Spleen (tissue), 7 donors: ENCODE results near the gene ZIC5.

DNA sequence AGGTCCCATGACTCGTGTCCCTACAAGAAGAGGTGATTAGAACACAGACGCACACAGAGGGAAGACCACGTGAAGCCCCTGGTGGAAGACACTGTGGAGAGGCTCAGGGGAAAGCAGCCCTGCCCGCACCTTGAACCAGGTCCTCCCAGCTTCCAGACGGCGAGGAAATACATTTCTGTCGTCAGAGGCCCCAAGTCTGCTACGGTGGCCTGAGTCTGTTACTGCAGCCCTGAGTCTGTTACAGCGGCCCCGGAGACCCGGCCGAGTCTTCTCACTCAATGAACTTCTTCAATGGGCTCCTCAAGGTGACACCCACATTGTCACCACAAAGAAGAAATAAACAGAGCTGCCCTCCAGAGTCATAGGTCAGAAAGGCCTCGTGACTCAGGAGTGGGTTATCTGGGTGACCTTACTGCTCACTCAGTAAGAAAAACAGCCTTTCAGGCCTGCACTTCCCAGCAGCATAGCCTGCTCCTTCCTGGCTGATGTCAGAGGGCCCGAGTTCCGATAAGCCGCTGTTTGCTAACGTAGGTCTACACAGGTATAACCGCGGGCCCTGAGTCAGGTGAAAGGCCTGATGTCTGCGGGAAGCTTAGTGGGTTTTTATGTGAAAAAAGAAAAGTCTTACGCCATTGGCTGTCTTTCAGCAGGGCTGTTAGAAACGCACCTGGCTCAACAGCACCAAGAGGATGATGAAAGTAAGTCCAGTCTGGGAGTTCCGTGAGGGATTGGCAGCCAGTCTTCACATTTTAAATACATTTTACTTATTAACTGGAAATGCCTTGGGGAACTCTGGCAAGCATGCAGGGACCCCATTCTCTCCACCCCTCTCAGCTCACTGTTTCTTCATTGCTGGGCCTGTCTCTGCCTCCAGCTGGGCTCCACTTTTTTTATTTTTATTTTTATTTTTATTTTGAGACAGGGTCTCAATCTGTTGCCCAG is 66.8 kb upstream of the TM9SF2 start:
- PRO-cap, 4 experiments, result peak in 4 of 4 experiments; most common plus-strand start position 475 of the sequence (in 1); most common minus-strand start position 280 of the sequence (in 3)
- RAMPAGE, long total RNA, 4 experiments, result no peak in any of the 4 experiments

DNA sequence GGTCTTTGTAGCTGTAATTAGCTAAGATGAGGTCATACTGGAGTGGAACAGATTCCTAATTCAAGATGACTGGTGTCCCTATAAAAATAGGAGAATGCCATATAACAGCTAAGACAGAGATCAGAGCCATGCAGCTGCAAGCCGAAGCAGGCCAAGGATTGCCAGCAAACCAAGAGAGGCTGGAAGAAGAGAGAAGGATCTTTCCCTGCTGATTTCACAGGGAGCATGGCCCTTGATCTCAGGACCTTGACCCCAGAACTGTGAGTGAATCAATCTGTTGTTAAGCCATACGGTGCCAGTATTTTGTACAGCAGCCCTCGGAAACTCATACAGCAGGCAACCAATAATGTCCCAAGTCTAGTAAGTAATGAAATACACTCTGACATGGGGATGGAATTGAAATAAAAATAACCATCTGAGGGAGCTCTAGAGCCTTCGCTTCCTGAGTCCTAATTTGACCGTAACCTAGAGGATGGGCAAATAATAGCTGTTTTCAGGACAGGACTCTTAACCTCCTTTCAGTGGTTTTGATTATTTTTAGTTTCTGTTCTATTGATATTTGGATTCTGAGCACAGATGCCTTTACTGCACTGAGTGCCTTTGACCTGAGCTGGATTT is 28.0 kb upstream of the CLYBL start:
- PRO-cap, 4 experiments, result no peak in any of the 4 experiments
- RAMPAGE, long total RNA, 4 experiments, result no peak in any of the 4 experiments

DNA sequence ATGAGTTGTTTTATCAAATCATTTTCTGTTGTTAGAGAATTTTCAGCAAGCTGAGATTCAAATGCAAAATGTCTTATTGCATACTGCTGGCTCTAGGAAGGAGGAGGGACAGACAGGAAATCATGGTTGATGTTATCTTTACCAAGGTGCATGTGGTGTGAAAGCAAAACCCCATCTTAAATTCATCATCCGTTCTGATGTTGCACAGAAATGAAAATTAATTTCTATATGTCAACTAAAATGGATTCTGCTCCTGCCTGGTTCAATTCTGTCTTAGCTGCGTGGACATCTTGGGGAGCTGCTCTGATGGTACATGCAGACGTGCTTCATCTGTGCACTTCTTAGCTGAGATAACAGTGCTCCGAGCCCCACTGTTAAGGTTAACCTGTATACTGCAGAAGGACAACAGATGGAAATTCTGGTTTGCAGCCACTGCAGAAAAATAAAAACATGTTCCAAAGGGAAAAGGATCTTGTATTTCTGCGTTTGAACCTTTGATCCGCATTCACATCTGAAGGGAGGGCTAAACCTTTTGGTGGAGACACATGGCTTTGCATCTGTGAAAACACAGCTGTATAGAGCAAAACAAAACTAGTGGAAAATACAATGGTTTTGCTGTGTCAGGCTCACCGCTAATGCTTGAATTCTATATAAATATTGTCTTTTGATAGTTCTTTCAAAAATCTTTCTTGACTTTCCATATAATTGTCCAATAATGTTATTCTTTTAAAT is 50.5 kb downstream of the CLYBL start:
- PRO-cap, 4 experiments, result no peak in any of the 4 experiments
- RAMPAGE, long total RNA, 4 experiments, result no peak in any of the 4 experiments

DNA sequence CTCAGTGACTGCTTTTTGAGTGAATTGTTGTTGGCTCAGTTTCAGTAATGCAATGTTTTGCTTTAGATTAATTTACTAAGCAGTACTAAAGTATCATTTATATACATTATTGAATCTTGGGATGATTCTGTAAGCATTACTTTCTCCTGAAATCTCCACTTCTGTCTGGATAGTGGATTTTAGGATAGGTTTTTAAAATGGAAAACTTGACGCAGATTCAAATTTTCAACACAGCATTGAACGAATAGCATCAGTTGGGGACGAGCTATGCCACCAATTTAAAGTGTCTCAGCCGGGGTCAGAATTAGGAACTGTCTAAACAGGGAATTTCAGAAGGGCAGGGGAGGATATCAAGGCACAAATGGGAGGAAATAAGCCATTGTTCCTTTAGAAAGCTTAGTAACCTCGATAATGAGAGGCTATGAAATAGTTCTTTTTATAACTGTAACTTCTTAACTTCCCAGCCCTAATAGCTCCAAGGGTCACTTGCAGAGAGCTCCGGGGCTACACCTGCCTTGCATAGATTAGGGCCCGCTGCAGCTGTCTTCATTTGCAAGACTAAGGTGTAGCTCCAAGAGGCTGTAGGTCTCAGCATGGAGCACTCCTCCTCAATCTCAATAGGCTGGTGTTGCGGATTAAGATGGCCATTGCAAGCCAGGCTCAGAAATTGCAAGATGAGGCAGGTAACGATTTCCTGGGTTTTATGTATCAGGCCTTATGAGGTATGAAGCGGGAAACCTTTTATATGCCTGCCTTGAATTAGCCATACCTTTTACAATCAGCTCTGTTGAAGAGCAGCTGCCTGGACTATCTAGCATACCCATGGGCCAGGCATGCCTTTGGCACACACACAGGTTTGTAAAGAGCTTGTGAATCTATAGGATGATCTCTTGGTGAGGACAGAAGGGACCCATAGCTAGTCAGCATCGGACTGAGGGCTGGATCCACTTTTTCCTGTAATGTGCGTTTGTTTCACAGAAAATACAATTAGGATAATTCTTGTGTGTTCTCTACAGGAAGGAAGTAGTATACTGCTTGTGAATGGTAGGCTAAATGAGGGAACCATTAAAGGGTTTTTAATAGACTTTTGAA is 80.4 kb downstream of the CLYBL start:
- PRO-cap, 4 experiments, result no peak in any of the 4 experiments
- RAMPAGE, long total RNA, 4 experiments, result no peak in any of the 4 experiments

DNA sequence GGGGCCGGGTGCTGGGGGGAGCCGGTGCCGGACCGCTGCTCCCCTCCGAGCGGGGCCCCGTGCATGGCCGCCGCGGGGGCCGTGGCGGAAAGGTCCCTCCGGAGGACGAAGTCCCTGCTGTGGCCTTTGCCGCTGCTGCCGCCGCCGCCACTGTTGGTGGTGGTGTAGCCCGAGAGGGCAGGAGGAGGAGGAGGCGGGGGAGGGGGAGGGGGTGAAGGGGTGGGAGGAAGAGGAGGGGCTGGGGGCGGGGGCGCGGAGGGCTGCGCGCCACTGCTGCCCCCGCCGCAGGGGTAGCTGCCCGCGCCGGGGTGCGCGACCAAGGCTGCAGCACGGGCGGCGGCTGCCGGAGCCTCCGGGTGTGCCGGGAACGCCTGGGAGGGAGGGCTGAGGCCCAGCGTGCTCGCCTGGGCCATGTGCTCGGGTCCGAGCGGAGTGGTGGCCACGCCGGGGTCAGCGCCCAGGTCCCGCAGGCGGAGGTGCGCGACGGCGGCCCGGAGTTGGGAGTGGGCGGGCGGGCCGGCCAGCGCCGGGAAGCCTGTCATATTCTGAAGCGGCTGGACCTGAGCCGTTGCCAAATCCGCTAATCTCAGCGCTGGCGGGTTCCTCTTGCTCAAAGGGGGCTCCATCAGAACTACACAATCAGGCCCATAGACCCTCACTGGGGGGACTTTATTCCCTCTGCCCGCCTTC is 444 bp downstream of the ZIC5 start:
- PRO-cap, 4 experiments, result no peak in any of the 4 experiments
- RAMPAGE, long total RNA, 4 experiments, result no peak in any of the 4 experiments

GRCh38 chr13:99971668-99972445 is at the start of gene ZIC5:
TSS of gene ZIC5 (minus strand) at chr13:99971767.
- PRO-cap, 4 experiments, result no peak in any of the 4 experiments
- RAMPAGE, long total RNA, 4 experiments, result no peak in any of the 4 experiments

DNA sequence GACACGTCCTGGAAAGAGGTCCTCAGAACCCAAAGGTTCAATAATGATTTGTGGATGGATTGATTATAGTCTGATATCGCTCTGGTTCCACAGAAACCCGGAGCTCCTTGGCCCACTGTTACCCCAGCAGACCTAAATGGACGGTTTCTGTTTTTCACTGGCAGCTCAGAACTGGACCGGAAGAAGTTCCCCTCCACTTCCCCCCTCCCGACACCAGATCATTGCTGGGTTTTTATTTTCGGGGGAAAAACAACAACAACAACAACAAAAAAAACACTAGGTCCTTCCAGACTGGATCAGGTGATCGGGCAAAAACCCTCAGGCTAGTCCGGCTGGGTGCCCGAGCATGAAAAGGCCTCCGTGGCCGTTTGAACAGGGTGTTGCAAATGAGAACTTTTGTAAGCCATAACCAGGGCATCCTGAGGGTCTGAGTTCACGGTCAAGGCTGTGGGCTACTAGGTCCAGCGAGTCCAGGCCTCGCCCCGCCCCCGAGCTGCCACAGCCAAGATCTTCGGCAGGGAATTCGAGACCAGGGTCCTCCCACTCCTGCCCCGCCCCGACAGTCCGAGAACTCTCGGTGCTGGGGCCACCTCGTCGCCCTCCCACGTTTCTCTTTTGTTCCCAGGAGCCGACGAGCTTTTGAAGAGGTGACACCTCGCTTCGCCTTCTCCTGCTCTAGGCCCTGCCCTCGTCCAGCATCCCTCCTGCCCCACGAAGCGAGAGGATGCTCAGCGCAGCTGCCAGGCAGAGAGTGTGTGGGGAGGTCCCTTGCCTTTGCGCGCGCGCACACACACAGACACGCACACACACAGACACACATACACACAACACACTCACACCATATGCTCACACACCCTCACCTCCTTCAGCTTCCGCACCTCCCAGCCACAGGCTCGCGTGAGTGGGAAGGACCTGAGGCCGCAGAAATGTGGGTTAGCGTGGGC is 8.7 kb downstream of the ZIC2 start:
- PRO-cap, 4 experiments, result no peak in any of the 4 experiments
- RAMPAGE, long total RNA, 4 experiments, result no peak in any of the 4 experiments

- PRO-cap, 4 experiments, result no peak in any of the 4 experiments
- RAMPAGE, long total RNA, 4 experiments, result no peak in any of the 4 experiments
Measured at GRCh38 chr13:100099948-100100774, 11.3 kb downstream of the PCCA start.

DNA sequence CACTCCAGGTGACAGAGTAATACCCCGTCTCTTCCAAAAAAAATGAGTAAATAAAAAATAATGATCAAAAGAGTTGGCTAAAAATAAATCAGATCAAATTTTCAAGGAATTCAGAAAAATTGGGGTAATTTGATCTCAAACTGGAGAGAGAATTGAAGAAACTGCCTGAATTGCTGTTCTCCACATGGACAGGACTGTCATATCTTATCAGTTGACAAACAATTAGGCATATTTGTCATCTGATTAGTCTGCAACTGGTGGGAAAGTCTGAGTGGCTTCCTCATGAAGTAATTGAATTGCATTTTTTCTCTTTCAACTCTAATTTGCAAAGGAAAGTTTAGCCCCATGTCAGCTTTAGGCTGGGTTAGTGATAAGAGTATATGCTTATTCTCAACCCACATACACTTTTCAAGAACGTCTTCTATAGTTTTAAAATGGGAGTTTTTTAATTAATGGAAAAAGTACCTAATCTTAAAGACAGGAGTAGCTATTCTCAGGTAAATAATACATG is 161.2 kb downstream of the FGF14 start:
- PRO-cap, 4 experiments, result no peak in any of the 4 experiments
- RAMPAGE, long total RNA, 4 experiments, result no peak in any of the 4 experiments

DNA sequence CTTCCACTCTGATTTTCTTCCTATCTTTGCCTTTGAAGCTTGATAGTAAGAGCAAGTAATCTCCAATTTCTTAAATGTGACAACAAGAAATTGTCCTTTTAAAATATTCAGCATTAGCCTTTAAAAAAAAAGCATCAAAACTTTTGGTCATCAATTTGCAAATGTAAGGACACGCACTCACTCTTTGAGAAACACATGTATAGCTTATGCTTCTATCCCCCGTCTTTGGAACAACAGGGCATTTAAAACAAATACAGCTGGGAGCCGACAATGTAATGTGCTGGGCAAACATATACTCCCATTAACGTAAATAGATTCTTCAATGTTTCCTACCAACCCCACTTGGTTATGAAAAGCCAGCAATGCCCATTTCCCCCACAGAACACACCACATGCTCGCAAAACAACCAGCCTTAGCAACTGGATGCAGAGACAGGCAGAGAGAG is 1.6 kb downstream of the FGF14 start:
- PRO-cap, 4 experiments, result no peak in any of the 4 experiments
- RAMPAGE, long total RNA, 4 experiments, result no peak in any of the 4 experiments

DNA sequence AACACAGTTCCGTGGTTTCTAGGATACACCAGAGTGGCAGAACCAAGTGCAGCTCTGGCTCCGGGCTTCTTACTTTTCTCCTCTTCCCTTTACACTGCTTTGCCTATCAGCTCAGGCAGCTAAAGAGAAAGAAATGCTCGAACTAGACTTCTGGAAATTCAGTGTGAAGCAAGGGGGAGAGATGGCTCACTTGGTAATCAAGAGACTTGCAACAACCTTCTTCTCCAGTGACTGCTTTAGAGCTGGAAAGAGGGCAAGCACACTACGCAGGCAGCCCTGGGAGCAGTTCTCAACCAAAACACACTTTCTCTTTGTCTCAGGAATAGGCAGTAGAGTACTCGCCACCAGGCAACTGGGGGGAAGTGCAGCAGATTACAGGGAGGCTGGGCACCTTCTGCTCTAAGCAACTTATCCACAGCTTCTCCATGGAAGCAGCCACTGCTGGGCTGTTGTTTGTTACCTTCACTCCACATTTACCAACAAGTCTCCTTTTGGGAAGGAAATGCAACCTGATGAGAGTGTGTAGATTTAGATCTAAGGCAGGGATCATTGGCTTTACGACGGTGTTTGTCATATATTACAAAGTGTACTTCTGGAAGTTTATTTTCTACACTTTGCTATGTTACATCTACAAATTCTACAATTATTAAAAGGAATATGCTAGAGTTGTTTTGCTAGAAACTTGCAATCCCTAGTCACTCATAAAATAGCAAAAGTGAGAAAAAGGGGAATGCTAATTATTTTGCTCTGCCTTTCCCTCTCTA is 1.7 kb upstream of the FGF14 start:
- PRO-cap, 4 experiments, result no peak in any of the 4 experiments
- RAMPAGE, long total RNA, 4 experiments, result no peak in any of the 4 experiments

DNA sequence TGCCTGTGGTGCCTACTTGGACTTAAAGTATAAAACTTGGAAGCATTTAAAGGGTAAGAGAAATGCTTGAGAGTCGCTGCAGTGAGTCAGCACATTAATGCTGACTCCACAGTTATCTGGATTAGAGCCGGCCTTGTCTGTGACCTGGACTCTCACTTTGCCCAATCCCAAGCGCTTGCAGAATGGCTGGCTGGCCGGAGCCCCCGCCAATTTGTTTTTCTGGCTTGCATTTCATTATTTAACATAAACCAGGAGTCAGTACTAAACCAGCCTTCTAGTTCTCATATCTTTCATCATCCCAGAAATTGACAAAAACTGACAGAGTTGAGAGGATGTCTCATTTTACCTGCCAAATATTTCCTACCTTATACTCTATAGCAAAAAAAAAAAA is 304.9 kb upstream of the TPP2 start:
- PRO-cap, 4 experiments, result no peak in any of the 4 experiments
- RAMPAGE, long total RNA, 4 experiments, result no peak in any of the 4 experiments

GRCh38 chr13:102328964-102329798 is 267.6 kb upstream of the TPP2 start:
- PRO-cap, 4 experiments, result no peak in any of the 4 experiments
- RAMPAGE, long total RNA, 4 experiments, result no peak in any of the 4 experiments

DNA sequence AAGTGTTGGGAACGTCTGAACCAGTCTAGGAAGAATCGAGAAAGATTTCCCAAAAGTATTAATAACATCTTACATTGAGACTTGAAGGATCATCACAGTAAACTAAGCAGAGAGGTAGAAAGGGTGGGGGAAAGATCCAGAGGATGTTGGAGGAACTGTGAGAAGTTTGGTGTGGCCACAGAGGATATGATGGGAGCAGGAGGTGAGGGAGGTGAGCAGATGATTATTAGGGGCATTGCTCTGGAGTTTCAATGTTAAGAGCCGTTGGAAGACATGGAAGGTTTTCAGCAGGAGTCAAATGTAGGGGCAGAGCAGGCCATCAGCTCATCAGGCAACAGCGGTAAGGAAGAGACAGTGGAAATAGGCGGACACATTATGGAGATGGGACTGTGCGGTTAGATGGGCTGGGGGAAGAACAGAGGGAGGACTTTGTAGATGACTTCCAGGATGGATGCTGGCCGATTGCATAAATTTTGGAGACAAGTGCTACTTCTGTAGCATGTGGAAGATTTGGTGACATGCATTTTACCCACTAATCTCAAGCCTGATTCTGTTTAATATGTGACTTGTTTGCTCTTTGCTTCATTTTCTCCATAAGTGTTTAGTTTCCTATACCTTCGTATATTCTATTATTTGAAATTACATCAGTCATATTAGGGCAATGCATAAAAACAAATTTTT is 24.7 kb downstream of the TPP2 start:
- PRO-cap, 4 experiments, result no peak in any of the 4 experiments
- RAMPAGE, long total RNA, 4 experiments, result no peak in any of the 4 experiments

GRCh38 chr13:102680224-102680873 is 14.5 kb downstream of the METTL21C start:
- PRO-cap, 4 experiments, result no peak in any of the 4 experiments
- RAMPAGE, long total RNA, 4 experiments, result no peak in any of the 4 experiments

DNA sequence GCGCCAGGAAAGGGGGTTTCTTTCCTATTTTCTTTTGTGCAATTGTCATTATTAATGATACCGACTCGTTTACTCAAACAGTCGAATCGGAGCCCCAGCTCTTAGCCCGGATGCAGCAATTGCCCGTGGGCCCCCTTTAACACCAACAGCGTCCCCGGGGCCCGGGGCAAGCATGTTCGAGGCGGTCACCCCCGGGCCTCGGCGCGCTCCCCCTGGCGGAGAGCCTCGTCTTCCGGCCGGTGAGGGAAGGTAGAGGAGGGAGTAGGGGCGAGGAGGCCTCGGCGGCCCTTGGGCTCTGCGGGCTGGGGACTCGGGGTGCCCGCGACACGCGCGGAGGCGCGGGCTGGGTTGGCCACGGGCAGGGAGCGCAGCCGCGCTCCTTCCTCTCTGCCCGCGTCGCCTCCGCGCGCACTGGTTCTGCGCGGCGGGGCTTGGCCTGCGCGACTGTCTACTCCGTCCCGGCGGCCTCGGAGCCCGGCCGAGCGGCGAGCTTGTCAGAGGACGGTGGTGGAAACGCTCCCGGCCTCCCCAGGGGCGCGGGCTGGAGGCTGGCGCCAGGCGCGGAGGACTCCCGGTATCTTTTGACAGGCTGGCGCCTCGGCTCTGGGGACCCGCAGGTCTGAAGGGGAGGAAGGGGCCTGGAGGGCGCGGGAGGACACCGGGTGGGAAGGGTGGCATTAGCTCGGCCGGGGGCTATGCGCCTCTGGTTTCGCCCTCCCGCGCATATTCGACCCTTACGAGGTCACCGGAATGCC is 1.4 kb downstream of the BIVM start:
- PRO-cap, 4 experiments, result peak in 4 of 4 experiments; most common plus-strand start position 327 of the sequence (in 2); most common minus-strand start position 147 of the sequence (in 2)
- RAMPAGE, long total RNA, 4 experiments, result no peak in any of the 4 experiments

DNA sequence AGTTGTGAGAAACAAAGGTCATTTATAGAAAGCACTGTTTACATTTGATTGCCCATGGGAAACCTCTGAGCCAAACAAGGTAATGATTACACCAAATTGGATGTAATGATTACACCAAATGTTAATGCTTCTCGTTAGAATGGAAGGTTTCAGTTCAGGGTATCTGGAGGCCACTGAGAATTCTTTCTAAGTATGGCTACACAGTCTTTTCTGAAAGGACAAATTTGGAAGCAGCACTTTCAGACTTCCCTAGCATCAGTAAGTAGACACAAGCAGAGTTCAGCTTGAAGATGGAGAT is 451.3 kb upstream of the SLC10A2 start:
- PRO-cap, 4 experiments, result no peak in any of the 4 experiments
- RAMPAGE, long total RNA, 4 experiments, result no peak in any of the 4 experiments

GRCh38 chr13:103822142-103822591 is 756.0 kb upstream of the SLC10A2 start:
- PRO-cap, 4 experiments, result no peak in any of the 4 experiments
- RAMPAGE, long total RNA, 4 experiments, result no peak in any of the 4 experiments

DNA sequence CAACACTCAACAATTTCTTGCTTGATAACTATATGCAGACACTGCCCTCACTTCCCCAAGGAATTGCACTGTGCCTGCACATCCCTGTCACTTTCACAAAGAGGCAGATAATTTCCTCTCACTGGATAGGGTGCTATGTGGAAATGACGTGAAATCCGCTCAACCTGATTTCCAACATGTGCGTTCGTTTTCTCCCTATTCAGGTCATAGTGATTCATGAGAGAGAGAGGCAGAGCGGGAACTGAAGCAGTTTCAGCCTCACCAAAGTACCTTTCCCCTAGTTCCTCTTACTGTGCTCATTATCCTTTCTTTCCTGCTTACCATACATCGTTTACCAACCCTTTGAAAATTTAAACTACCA is 326.5 kb upstream of the DAOA start:
- PRO-cap, 4 experiments, result no peak in any of the 4 experiments
- RAMPAGE, long total RNA, 4 experiments, result no peak in any of the 4 experiments

DNA sequence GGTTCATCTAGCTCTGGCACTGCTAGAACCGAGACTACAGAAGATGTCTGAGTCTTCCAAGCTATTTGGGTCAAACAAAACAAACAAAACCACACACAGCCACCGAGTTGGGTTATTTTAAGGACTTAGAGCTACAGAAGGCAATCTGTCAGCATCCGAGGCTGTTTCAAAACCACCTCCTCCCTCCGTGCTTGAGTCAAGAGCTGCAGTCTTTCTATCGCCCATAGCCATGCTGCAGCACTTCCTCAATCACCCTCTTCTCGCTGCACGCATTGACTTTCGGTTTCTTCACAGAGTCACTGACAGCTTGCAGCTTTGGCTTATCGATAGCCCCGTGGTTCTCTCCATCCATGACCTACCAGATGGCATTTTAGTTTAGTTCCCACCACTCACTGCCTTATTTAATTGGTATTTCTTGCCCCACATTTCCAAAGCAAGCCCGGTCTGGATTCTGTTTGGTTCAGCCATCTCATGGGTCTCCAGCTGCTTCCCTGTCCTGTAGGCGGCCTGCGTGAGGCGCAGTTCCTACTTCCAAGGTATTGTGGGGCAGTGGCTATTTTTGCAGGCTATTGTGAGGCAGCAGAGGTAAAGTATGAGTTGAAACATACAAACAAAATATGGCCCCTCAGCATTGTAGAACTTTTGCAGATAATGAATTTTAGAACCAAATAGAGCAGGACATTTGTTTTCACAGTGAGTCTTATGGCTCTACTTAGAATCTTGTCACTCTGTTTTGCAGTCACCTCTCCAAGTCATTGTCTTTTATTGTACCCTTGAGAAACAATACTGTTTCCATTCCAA is 325.9 kb upstream of the DAOA start:
- PRO-cap, 4 experiments, result peak in 2 of 4 experiments; most common plus-strand start position 248 of the sequence (in 1); most common minus-strand start position 225 of the sequence (in 1)
- RAMPAGE, long total RNA, 4 experiments, result no peak in any of the 4 experiments